ENCODE measurements around a stretch of chr16.

DNA sequence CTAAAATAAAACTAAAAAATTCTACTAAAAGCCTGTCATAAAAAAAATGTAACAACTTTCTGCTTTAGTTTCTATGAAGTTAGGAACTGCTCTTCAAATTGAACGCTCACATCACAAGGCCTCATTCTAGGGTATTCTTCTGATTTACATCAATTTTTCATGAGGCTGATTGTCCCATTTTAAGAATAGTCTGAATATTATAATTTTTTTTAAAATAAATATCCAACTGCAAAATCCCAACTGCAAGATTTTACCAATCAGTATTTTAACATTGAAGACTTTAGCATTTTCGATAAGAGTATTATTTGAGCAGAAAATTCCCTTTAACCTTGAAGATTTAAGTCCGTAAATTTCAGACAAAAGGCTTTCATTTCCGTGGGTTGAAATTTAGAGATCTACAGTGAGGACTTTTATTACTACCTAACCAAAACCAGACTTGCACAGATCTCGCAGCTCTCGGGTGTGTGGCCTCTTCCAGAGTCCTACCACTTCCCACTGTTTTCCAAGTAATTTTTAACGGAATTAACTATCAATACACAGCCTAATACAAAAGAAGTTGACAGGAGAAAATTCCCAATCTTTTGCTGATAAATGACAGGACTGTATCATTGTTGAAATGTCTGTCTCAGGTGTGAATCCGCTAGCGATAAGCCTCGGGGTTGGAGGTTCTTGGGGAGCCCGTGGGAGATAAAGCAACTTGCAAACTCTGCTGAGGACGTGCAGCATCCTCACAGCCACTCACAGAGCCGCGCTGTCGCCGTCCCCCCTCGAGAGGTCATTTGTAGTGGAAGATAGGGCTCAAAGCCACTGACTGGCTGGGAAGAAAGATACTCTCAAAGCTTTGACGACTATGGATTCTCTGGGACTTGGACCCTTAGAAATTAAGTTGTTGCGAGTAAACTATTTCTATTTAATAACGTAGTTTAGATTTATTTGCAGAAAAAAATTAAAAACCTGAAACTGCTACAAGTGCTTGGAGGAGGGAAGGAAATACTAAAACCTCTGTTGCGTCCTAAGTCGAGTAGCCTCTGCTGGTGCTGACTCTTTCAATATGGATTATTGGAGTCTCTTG lies 16.8 kb downstream of the MAP1LC3B start:
- PRO-cap, result unidirectional peak, minus-strand start at position 766 of the sequence

- PRO-cap, result no peak
Observed at GRCh38 chr16:87448481-87449221, 44.2 kb downstream of the ZCCHC14 start.

- PRO-cap, result no peak
Observed at GRCh38 chr16:87490090-87491024, 2.5 kb downstream of the ZCCHC14 start.

GRCh38 chr16:87517197-87518209 lies 24.7 kb upstream of the ZCCHC14 start:
- PRO-cap, result no peak

DNA sequence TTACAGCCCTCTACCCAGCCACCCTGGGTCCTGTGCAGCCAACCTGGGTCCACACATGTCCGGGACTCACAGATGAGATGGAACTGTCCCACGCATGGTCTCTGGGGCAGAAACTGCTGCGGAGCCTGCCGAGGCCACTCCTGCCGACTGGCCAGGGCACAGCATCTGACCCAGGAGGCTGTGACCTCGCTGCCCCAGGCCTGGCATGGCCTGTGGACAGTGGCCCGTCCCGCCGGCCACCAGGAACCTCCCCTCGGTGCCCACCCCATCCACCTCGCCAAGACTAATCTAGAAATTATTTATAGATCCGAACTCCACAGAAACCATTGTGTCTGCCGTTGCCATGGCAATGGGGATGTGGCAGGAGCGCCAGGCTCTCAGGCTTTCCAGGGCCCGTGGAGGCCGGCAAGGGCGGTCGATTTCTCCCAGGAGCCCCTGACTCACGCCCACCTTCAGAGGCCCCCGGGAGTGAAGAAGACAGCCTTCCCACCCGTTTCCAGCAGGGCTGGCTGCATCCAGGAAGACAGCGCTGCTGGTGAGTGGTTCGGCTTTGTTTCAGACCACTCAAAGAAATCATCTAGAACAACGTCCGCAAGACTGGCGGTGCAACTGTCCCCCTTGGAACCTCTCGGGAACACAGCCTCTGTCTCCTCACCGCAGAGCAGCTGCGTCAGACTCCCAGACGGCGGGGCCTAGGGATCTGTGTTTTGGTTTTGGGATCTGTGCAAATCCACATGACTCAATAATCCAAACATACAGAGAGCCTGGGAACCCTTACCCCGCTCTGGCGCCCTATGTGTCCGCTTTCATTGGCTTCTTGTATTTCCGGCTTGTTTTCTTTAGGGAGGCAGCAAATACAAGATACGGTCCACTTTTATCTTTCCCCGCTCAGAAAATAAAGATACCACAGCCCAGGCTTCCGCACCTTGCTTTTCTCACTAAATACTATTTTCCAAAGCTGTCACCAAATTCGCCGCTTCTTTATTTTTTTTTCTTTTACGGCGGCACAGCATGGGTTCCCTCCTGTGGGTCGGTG lies 48.5 kb upstream of the ZCCHC14 start:
- PRO-cap, result unidirectional peak, plus-strand start at position 389 of the sequence; bidirectional peak, plus-strand start at position 608 of the sequence, minus-strand start at position 579 of the sequence

DNA sequence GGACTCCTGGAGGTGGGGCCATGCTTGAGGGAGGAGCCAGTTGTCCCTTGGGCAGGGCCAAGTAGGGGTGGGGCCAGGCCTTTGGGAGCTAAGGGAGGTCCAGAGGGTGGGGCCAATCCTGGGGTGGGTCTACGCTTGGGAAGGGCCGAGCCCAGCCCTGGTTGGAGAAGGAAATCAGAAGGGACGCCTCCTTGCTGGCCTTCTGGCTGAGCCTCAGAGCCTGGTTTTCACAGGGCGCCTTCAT lies 41.3 kb upstream of the JPH3 start:
- PRO-cap, result no peak

DNA sequence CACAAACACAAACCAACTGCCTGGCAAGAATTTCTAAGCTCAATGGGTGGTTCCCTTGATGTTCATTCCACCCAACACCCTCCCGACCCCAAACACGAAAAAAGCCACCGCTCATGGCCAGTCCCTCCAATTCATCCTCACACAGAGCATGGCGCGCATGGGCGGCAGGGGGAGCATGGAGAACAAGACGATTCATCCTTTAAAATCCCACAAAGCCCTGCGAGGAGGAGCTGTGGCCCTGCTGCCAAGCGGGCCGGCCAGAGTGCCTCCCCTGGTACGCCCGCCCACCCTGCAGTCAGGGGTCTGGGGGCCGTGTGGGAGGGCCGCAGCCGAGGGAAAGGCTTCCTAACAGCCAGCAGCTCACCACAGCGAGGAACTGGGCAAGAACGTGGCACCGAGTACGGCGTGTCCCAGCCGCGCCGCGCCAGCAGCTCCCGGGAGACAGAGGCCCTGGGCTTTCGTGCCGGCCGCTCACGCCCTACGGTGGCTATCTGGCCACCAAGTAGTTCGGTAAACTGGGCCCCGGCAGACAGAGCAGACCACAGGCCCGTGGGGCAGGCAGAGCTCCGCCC lies 60.9 kb downstream of the KLHDC4 start:
- PRO-cap, result no peak

DNA sequence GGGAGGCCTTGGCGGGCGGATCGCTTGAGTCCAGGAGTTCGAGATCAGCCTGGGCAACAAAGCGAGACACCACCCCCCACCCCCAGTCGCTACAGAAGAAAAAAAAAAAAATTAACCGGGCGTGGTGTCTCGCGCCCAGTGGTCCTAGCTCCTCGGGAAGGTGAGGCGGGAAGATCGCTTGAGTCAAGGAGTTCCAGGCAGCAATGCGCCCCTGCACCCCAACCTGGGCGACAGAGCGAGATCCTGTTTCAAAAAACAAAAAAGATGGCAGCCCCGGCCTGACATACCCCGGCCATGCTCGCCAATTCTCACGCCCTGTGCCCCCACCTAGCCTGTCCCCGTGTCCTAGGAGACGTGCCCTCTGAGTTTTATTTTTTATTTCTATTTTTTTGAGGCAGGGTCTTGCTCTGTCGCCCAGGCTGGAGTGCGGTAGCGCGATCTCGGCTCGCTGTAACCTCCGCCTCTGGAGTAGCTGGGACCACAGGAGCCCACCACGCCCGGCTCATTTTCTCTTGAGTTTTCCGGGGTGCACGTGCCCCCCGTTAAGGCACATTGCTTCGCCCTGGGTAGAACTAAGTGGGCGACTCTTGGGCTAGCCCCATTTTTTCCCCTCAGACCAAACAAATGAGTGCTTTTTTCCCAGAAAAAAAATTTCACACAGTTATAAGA lies 530 bp upstream of the KLHDC4 start:
- PRO-cap, result no peak

- PRO-cap, result no peak
Observed at GRCh38 chr16:87777563-87778358, 12.0 kb upstream of the KLHDC4 start.

DNA sequence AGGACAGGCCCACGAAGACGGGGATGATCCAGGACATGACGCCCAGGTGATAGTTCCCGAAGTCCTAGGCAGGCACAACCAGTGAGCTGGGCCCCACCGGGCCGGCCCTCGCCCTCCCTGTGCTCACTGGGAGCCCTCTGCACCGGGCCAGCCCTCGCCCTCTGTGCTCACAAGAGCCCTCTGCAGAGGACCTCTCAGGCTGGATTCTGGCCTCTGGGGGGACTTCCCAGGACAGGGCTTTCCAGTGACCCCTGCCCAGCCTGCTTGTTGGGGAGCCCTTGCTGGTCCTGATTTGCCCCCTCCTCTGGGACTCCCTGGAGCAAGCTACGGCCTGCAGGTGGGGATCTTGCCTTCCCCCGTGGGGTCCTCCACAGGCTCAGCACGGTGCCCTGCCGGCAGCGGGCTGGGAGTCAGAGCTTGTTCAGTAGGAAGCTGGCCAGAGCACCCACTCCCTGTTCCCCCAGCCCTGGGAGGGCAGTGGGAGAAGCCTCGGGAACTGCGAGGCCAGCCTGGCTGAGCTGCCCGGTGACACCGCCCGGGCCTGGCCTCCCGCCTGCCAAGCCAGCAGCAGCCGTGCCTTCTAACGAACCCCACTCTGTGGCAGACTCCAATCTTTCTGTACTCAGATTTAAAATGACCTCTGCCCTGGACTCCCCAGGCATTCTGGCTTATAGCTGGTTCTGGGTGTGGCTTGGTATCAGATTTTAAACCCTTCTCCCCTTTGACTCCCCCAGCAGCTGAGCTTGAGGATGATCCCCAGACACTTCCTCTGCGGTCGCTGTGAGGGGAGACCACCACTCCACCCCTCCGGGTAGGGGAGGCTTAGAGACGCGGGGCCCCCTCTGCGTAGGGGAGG lies 30.3 kb downstream of the SLC7A5 start:
- PRO-cap, result no peak

GRCh38 chr16:87840467-87841471 lies 28.5 kb downstream of the SLC7A5 start:
- PRO-cap, result no peak

- PRO-cap, result no peak
Observed at GRCh38 chr16:87847326-87848024, 21.8 kb downstream of the SLC7A5 start.

DNA sequence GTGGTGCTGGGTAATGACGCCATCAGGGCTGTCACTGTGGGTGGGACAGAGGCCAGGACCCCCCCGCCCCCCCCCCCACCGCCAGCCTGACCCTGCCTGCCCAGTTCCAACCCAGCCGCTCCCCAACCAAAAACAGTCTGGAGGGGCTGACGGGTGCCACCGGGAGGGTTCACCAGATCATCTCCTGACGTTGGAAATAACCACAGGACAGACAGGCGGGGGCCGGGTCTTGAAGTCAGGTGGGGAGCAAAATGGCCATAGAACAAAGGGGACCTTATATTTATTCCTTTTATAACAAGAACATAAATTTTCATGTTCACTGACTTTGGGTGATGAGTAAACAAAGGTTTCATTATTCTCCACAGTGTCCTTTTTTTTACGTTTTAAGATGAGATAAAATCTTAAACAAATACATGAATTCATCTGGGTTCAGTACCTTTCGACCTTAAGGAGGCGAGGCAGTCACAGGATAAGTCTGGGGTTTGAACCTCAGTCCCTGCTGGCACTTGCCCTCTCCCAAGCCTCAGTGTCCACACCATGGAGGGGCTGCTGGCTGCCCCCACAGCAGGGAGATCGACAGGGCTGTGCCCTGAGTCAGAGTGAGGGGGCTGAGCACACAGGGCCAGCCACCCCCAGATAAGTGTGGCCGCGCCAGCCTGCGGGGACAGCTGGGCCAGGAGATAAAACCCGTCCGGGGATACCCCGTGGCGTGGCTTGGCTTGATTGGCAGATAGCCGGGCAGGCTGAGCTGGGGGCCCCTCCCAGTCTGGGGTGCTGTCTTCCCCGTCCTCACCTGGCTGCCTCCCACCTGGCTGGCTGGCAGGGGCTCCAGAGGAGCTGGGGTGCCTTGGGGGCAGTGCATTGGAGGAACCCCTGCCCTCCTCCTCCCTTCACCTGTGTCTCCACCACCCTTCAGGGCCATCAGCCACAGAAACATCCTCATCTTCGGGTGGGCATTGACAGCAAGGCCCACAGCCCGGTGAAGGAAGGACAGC lies 15.0 kb downstream of the SLC7A5 start:
- PRO-cap, result bidirectional peak, plus-strand start at position 135 of the sequence, minus-strand start outside the sequence

- PRO-cap, result no peak
Observed at GRCh38 chr16:87953892-87955166, 3.1 kb downstream of the BANP start.

DNA sequence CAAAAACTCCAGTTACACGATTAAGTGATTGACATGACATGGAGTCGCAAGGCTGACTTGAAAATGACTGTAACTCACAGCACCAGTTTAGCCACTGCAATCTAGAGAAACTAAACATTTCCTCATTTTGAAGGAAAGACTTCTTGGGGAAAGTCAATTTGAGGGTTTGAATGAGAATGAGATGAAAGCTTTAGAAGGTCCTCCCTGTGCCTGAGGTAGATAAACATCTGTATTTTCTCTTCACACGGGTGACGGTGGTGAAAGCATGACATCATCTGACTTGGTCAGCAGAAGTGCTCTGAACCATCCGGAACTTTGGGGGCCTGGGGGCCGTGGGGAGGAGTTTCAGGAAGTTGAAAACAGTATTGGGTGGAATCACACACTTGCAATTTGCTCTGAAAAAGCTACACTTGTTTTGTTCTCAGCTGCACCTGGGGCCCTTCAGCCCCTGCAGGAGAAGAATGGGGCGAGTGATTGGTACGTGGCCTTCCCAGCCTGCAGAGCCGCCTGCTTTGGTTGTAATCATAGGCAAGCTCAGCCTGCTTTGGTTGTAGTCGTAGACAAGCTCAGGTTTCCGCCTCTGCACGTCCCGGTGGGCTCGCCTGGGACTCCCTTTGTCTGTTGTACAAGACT lies 5.0 kb downstream of the BANP start:
- PRO-cap, result bidirectional peak, plus-strand start at position 351 of the sequence, minus-strand start at position 107 of the sequence

DNA sequence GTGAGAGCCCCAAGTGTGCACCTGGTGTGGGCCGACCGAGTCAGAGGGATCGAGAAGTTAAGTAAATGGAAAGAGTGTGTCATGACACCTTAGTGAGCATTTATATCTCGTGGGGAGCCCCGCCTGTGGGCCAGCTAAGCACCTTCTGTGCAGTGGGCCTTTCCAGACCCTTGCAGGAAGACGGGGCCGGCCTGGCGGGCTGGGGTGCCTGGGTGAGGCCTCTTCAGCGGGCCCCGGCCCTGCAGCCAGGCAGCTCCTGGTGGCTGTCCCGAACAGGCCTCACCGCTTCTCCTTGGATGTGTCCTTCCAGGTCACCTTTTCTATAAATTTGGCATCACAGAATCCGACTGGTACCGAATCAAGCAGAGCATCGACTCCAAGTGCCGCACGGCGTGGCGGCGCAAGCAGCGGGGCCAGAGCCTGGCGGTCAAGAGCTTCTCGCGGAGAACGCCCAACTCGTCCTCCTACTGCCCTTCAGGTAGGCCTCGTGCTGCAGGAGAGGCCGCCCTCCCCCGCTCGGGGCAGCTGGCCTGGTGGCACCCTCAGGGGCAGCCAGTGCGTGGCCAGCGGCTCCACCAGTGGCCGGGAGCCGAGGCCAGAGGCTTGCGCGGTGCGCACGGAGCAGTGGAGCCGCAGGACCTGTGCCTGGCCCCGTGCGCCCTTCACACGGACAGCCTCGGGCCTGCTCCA lies 76.1 kb downstream of the BANP start:
- PRO-cap, result no peak

GRCh38 chr16:88043999-88044635 lies 92.9 kb downstream of the BANP start:
- PRO-cap, result no peak

- PRO-cap, result no peak
Observed at GRCh38 chr16:88100615-88101517, 149.6 kb downstream of the BANP start.

GRCh38 chr16:88223904-88224503 lies 158.8 kb upstream of the ZNF469 start:
- PRO-cap, result bidirectional peak, plus-strand start at chr16:88224572, minus-strand start at chr16:88224334

GRCh38 chr16:88224504-88224818 lies 158.3 kb upstream of the ZNF469 start:
- PRO-cap, result bidirectional peak, plus-strand start at chr16:88224572, minus-strand start at chr16:88224334